SP-49 (cell line): ENCODE measurements around a stretch of chr10.

GRCh38 chr10:73165871-73166187, 2.0 kb downstream of the ECD start:
- PRO-cap: no peak

- PRO-cap: no peak
Measured at GRCh38 chr10:73229952-73231114, 16.7 kb downstream of the DNAJC9 start.

DNA sequence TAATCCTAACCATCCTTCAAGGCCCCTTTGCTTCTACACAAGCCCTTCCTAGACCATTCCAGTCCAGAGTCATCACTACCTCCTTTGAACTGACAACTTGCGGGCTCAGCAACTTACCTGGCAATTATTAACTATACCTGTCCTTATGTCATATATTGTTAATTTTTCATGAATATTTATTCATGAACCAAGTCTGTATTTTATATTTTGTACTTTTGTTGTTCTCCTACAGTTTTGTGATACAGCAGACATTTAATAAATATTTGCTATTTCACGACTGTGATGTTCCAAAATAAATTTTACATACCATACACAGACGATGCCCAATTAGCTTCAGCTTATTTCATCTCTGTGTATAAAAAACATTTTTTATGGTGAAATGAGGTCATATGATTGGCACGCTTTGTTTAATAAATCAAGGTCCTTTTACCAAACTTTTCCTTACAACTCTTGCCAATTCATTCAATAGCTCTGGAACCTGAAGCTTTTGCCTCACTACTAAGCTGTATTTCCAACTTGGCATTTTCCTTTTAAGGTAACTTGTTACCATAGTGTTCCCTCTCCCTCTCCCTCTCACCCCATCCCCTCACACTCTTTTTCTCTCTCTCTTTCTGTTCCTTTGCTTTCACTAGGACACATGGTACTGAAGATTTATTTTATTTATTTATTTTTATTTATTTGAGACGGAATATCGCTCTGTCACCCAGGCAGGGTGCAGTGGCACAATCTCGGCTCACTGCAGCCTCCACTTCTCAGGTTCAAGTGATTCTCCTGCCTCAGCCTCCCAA, 5.5 kb downstream of the PPP3CB start:
- PRO-cap: no peak

DNA sequence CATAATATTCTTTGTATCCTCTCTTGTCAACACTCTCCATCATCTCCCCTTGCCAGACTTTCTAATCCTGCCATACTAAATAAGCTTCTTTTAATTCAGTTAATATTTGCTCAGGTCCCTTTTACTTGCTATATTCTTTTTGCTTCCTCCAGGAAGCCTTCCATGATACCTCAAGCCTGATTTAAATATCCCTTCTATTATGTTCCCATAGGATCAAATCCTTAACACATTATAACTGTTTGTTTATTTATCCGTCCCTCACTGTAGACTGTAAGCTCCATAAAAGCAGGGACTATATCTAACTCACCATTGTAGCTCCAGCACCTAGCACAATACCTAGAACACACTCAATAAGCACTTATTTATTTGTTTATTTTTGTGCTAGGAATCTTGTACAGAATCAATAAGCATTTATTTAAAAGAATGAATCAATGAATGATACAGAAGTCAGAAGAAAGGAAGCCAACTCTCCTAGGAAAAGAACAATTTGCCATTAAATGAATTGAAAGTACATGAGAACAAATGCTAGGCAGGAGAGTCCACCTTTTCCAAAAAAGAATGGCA, 7.3 kb upstream of the PPP3CB start:
- PRO-cap: no peak

- PRO-cap: no peak
Measured at GRCh38 chr10:73552827-73553128, 38.4 kb downstream of the USP54 start.

- PRO-cap: no peak
Measured at GRCh38 chr10:73591869-73592228, 707 bp upstream of the USP54 start.

DNA sequence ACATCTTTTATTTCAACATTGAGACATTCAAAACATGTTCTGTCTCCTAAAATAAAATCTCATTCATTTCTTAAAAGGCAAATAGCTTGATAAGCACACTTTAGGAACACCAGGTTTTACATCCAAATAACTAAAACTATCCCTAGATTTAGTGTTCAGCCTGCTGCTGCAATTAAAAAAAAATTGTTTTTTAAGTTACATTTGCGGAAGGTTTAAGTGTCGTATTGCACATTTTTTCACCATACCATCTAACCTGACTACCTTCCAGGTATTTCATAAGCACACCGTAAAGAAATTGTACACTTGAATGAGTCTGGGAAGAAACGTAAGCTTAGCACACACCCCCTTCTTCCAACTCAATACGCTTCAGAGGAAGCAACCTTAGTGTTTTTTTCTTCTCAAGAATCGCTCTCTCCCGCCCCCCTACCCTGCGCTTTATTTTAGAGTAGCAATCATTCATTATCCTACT, 16.4 kb downstream of the MYOZ1 start:
- PRO-cap: no peak

DNA sequence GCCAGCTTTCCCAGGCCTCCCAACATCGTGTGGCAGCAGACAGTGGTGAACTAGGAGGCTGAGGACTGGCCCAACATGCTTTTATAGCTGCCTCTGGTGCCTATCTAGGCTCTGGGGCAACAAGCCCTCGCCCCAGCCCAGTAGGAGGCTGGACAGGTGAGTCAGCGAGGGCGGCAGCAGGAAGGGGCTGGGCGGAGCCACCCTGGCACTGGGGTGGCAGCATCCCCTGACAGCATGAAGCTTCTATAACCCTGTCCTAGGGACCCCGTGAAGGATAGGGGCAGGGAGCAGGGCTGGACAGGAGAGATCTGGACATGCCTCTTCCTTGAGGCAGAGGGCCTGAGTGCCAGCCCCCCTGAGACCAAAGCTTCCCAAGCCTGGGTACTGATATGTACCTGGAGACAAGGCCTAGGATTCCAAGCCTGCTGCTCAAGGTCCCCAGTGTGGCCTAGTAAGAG, 7.9 kb upstream of the SYNPO2L start:
- PRO-cap: no peak

GRCh38 chr10:73758645-73759388, 13.3 kb upstream of the FUT11 start:
- PRO-cap: no peak

GRCh38 chr10:73793489-73794111, 8.2 kb downstream of the ZSWIM8 start:
- PRO-cap: no peak

- PRO-cap: no peak
Measured at GRCh38 chr10:73797128-73798561, 12.2 kb downstream of the ZSWIM8 start.

- PRO-cap: no peak
Measured at GRCh38 chr10:73808676-73809358, 2.6 kb downstream of the NDST2 start.

- PRO-cap: no peak
Measured at GRCh38 chr10:73815896-73816524, 4.6 kb upstream of the NDST2 start.

DNA sequence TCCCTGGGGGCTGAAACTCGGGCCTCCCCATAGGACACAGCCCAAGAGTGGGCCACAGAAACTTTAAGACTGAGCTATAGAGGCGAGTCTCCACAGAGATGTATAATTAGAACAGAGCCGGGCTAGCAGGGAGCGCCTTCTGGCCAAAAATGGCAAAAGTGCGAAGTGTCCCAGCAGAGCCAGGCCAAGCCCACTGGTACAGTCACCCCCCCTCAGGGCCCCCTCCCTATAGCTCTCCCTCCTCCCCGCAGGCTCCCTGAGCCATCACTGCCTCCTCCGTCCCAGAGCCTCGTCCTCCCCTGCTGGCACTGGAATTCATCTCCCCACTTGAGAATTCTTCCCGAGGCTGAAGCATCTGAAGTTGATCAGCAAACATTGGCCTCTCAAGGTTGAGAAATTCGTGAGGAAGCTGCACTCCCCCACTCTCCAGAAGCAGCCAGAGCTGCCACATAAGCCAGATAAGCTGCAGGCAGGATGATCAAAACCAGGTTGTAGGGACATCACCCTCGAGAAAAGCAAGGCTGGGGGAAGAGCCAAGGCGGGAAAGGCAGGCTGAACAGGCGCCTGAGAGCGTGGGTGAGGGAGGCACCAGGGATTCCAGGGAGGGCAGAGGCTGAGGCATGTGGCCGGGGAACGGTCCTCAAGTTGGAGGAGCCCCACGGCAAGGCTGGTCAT, 23.4 kb downstream of the CAMK2G start:
- PRO-cap: no peak

DNA sequence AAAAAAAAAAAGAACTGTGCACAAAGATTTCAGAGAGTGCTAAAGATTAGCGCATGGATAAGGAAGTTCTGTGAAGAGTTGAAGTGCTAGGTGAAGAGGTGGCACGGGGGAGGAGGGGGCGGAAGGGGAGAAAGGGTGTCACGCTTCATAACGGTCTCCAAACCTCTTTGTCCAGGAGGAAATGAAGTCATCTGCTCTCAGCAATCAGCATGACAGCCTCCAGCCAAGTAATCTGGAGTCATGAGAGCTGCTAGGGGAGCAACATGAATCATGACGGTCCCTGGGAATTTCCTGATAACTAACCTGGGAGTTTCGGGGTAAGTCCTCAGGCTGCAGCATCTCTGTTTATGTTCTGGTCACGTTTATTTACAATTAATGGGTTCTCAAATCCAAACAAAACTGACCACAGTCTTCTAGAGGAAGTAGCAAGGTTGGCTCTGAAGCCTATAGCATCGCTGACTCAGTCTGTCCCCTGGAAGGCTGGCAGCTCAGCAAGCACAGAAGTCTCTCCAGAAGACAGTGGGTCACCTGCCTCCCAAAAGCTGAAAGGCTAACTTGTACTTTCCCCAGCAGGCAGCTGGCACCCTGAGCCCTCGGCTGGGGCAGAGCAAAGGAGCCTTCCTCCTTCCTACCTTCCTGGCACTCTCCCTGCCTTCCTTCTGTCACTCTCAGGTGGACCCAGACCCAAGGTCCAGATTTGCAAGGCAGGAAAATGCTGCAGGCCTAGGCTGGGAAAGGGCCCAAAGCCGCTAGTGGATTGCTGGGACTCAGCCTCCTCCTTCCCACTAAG, 1.8 kb upstream of the PLAU start:
- PRO-cap: no peak

DNA sequence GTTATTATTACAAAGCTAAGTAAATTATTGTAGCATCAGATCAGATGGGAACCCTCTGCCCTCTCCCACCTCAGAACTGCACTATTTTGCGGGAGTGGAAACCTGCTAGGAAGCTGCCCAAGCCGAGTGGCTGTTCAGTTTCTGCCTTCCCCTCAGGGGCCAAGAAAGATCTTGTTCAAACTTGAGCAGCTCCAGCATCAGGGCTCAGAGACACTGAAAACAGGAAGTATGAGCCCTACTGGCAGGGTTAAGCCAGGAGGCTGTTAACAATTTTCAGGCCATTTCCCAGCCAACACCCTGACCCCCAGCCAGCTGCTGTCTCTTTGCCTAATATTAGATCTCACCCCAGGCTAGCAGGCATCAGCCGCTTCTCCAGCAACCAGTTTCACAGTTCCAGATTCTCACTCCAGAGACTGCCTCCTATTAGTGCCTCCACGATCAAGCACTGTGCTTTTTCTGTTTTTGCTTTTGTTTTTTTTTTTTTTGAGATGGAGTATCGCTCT, 9.2 kb downstream of the PLAU start:
- PRO-cap: no peak

DNA sequence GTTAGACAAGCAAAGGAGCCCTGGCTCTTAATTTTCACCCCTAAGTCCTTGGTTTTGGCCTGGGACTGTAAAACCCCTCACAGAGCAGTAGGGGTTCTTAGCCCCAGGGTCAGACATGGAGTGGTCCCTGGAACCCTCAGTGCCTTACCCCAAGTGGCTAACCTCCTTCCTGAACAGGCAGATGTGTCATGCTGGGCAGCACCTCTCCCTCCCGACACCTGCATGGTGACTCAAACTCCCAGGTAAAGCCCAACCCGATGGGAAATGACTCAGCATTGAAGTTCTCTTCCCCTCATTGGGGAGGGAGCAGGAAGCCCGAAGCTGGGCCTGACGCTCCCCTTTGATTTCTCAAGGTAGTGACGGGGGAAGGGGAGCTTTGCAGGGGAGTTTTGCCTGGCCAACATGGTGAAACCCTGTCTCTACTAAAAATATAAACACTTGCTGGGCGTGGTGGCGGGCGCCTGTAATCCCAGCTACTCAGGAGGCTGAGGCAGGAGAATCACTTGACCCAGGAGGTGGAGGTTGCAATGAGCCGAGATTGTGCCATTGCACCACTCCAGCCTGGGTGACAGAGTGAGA, 21.4 kb downstream of the PLAU start:
- PRO-cap: no peak

GRCh38 chr10:73956466-73957245, 41.3 kb upstream of the VCL start:
- PRO-cap: no peak

- PRO-cap: no peak
Measured at GRCh38 chr10:74008238-74009304, 10.7 kb downstream of the VCL start.

GRCh38 chr10:74067534-74068093, 69.7 kb downstream of the VCL start:
- PRO-cap: no peak